Tibial nerve (tissue), 3 donors: ENCODE results near the gene ELOVL5.

- PRO-cap: no peak
- RAMPAGE, long total RNA, 3 experiments: no peak in any of the 3 experiments
These were observed 319.1 kb downstream of the TFAP2B start for GRCh38 chr6:51137831-51138127.

DNA sequence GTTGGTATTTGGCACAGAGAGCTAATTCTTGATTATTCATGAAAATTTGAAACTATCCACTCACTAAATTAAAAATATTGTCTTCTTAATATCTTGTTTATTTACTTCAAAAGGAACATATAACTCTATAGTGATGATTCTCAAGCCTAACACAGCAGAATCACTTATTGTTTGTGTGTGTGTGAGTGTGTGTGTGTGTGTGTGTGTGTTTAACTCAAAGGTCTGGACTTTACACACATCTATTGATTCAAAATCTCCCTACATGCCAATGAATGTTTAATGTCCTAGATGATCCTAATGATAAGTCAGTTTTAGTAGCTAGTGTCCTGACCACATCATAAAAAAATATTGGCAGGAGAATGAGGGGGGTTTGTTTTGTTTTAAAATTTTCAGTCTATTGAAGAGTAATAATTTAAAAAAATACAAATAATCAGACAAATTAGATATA lies 349.8 kb downstream of the PKHD1 start:
- PRO-cap: no peak
- RAMPAGE, long total RNA, 3 experiments: no peak in any of the 3 experiments

- PRO-cap: no peak
- RAMPAGE, long total RNA, 3 experiments: no peak in any of the 3 experiments
These were observed 37.9 kb upstream of the PKHD1 start for GRCh38 chr6:52125261-52125677.

GRCh38 chr6:52244530-52244817 lies 174 bp upstream of the IL17F start:
- PRO-cap: no peak
- RAMPAGE, long total RNA, 3 experiments: no peak in any of the 3 experiments

DNA sequence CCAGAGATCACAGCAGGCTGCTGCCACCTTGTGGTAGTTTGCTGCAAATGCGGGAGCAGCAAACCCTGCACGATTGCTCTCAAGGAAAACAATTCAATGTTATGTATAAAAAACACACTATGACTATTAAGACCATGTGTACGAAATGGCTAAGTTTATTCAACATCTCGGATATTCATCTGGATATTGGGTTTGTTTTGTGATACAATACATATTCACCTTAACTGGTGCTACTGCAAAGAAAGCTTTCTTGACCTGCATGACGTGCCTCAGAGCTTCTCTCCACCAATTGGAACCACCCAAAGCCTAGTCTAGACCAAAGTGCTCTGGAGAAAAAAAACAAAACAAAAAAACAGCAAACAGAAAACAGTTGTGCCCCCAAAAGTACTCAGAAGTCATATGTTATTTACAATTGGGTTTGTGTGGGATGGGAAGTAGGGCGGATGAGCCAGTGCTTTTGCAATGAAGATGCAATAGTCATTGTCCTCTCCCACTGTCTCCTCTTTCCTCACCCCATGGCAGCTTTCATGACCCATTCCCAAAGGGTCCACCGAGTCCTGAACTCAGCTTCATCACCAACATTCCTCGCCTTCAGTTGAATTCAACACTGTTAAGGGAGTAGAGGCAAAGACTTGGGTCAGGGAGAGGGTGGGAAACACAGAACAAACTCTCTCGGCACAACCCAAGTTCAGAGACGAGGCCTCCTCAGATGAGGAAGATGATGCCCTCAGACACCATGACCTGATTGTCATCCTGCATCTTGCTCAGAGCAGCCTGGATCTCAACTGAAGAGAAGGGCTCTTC lies 19.8 kb upstream of the IL17F start:
- PRO-cap: no peak
- RAMPAGE, long total RNA, 3 experiments: no peak in any of the 3 experiments

DNA sequence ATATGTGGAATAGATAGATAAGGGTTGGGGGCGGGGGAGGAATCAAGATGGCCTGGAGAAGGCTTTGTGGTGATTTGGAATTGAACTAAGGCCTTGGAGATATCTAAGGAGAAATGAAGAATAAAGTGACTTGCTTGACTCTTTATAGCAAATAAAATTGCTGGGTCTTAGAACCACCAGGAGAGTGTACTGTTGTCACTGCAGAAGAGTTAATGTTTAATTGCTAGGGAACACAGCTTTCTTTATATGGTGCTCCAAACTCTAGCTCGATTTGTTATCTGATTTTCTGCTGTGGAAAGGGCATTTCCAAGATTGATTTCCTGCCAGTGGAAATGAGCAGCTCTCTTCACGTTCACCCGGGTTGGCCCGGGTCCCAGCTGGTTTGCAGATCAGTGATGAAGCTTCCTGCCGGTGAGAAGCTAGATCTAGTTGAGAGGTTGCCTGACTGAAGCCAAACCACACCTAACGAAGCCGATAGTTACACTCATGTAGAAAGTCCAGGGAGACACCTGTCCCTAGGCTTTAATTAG lies 27.6 kb downstream of the PAQR8 start:
- PRO-cap: no peak
- RAMPAGE, long total RNA, 3 experiments: no peak in any of the 3 experiments

- PRO-cap: no peak
- RAMPAGE, long total RNA, 3 experiments: no peak in any of the 3 experiments
These were observed 54.9 kb downstream of the TRAM2 start for GRCh38 chr6:52521949-52522455.

- PRO-cap: no peak
- RAMPAGE, long total RNA, 3 experiments: no peak in any of the 3 experiments
These were observed 18.4 kb upstream of the TRAM2 start for GRCh38 chr6:52594816-52596115.

- PRO-cap: no peak
- RAMPAGE, long total RNA, 3 experiments: no peak in any of the 3 experiments
These were observed 30.7 kb upstream of the TMEM14A start for GRCh38 chr6:52640013-52640831.

- PRO-cap: no peak
- RAMPAGE, long total RNA, 3 experiments: no peak in any of the 3 experiments
These were observed 15.2 kb downstream of the GSTA1 start for GRCh38 chr6:52788328-52788806.

- PRO-cap: no peak
- RAMPAGE, long total RNA, 3 experiments: no peak in any of the 3 experiments
These were observed 341 bp upstream of the GSTA1 start for GRCh38 chr6:52803990-52804324.

DNA sequence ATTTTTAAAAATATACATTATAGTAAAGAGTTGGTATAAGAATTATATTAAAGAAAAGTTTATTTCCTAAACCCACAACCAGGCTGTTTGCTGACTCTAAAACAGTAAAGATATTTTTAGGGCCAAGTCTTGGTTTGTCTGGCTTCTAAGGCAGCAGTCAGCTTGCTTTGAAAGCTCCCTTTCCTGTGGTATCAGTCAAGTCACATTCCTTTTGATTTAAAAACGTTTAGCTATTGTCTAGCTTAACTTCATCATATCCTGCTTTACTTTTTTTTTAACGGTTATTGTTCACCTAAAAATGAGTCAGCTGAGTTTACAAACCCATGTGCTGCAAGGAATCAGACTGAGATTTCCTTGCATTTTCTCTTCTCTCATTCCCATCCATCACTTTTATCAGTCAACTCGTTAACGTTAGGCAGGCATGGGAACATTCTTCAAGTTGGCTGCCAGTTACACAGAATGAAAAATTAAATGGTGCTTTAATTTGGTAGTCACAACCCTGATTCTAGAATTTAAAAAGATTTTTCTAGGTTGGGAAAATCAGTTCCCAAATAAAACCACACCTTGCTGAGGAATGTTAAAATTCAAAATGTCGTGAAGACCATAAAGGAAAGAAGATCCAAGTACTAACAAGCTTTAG lies 46.0 kb downstream of the ELOVL5 start:
- PRO-cap: no peak
- RAMPAGE, long total RNA, 3 experiments: no peak in any of the 3 experiments

DNA sequence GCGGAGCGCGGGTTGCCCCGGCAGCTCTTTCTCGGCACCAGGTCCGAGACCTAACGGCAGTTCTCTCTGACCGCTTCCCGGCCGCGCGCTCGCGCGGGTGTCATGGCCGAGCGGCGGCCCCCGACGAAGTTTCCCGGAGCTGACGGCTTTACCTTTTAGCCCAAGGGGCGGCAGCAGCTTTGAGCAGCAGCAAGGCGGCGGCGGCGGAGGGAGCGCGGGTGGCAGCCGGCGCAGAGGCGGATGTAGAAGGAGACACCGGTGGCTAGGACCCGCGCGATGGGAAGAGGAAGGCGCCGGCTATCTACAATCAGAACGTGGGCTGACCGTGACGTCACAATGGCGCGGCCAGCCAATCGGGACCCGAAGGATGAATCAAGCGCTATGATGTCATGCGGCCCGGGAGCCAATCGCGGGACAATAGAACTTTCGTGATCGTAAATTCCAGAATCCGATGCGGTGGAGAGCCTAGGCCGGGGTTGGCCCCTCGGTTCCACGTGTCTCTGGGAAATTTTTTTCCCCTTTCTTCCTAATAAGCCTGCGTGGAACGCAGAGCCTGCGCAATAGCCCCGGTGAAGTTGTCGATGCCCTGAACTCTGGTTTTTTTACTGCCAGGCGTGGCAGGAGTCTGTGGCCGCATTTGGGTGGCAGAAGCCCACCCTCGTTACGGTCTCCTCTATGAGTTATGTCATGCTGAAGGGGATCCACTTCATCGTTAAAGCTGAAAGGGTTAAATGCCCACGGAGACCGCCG lies at the start of gene ELOVL5:
Gene ELOVL5 (minus strand): TSS at position 286 of the 750 bp plus-strand sequence.
- PRO-cap: bidirectional peak, plus-strand start at position 560 of the sequence, minus-strand start at position 278 of the sequence
- RAMPAGE, long total RNA, 3 experiments: start-site peak on the minus strand in 2 of 3 experiments, centred at positions 272 to 283 of the sequence, 316 to 412 reads per replicate

DNA sequence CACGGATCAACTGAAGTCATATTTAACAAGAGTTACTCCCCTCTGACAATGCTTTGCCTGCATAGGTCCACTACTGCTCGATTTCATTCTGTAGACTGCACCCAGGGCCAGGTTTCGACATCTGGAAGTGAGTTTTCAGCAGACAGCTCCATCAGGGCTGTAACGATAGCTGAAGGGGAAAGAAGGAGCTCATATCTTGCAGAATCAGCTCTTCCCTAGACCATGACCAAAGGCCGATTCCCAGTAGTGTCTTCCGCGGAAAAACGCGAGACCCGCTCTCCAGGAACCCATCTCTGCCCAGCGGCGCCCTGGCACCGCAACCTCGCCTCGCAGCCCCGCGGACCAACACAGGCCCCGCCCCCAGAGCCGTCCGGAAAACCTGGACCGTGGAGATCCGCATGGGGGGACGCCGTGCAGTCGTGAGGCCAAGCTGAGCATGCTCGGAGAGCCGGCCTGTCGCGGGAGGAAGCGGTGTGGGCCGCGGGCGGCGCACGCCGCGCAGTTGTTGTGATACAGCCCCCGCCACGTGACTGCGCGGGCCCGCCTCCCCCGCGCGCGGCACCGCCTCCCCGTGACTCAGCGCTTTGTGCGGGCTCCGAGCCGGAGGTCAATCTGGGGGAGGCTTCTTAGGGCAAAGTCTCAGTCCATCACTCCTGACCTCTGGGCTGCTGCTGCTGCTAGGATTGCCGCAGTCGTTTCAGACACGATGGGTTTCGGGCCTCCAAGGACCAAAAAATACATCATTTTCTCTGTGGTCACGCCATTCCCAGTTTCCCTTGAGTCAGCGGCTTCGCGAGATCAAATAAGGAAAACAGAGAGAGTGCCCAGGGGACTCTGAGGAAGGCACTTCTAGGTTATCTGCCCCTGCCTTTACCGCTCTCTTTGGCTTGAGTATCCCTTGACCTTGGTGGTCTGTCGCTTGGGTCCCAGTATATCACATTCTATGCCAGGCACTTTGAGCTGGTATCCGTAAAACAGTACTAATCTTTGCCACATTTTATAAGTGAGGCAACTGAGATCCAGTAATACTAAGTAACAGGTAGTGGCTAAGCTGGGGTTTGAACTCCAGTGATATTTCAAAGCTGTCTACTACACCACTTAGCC lies 3.1 kb upstream of the GCLC start:
- PRO-cap: bidirectional peak, plus-strand start at position 610 of the sequence, minus-strand start at position 295 of the sequence
- RAMPAGE, long total RNA, 3 experiments: no peak in any of the 3 experiments

DNA sequence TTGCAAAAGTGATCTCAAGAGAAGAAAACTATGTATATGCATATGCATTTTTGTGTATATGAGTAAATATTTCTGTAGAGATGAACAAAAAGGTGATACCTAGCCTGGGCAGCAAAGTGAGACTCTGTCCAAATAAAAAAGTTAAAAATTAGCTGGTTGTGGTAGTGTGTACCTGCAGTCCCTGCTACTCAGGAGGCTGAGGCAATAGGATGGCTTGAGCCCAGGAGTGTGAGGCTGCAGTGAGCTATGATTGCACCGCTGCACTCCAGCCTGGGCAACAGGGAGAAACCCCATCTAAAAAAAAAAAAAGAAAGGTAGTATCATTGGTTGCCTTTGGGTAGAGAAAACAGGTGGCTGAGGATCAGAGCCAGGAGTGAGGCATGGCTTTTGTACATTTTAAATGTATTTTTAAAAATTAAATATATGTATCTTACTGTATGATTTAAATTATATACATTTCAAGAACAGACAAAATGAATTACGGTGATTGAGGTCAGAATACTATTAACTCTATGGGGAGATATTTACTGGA lies 50.8 kb downstream of the KLHL31 start:
- PRO-cap: no peak
- RAMPAGE, long total RNA, 3 experiments: no peak in any of the 3 experiments

- PRO-cap: no peak
- RAMPAGE, long total RNA, 3 experiments: no peak in any of the 3 experiments
These were observed 50.0 kb downstream of the KLHL31 start for GRCh38 chr6:53615468-53615980.

- PRO-cap: no peak
- RAMPAGE, long total RNA, 3 experiments: no peak in any of the 3 experiments
These were observed 2.1 kb upstream of the LRRC1 start for GRCh38 chr6:53792681-53793162.

DNA sequence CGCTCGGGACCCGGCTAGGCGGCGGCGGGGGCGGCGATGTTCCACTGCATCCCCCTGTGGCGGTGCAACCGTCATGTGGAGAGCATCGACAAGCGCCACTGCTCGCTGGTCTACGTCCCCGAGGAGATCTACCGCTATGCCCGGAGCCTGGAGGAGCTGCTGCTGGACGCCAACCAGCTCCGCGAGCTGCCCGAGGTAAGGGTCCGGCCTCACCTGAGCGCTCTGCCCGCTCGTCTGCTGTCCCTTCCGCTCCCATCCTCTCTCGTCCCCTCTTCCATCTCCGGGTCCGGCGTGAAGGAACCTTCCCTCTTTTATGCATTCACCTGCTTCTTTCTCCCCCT lies 386 bp downstream of the LRRC1 start:
- PRO-cap: no peak
- RAMPAGE, long total RNA, 3 experiments: no peak in any of the 3 experiments

DNA sequence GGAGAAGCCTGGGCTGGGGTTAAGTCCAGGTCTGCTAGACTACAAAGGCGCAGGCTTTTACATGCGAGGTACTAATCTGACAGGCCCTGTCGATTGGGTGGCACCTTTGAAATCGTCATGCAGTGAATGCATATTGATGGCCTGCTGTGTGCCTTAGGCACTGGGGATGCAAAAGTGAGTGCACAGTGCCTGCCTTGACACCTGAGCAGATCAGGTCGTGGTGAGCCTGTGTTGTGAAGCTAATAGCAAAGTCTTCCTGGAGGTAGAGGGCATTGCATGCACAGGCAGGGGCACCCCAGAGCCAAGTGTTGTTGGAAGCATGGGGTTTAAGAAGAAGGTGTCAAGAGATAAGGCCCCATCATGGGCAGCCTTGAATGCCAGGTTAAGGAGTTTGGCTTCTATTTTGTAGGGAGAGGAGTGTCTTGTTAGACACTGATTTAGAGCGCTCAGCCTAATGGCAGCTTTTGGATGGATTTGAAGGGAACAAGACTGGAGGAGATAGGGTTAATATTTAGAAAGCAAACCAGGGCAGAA lies 17.0 kb downstream of the LRRC1 start:
- PRO-cap: no peak
- RAMPAGE, long total RNA, 3 experiments: no peak in any of the 3 experiments

GRCh38 chr6:53927042-53927577 lies 132.3 kb downstream of the LRRC1 start:
- PRO-cap: no peak
- RAMPAGE, long total RNA, 3 experiments: no peak in any of the 3 experiments